Diencephalon (tissue), 2 donors: ENCODE results near the genes SPTLC2 and TTC8.

GRCh38 chr14:77616058-77617235 is at the start of gene SPTLC2:
Gene SPTLC2 (minus strand): TSS chr14:77616637.
- RAMPAGE, long total RNA, result no peak

DNA sequence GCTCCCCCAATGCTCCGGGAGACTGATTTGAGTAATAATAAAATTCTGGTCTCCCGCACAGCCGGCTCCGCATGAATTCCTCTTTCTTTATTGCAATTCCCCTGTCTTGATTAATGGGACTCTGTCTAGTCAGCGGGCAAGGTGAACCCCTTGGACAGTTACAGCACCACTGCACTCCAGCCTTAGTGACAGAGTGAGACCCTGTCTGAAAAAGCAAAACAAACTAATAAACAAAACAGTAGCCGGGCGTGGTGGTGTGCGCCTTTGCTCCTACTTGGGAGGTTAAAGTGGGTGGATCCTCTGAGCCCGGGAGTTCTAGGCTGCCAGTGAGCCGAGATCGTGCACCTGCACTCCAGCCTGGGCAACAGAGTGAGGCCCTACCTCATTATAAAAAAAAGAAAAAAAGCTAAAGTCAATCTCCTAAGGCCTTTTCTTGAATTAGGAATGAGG is 24.7 kb upstream of the SPTLC2 start:
- RAMPAGE, long total RNA, result no peak

- RAMPAGE, long total RNA, result no peak
These were observed 312.6 kb downstream of the CEP128 start for GRCh38 chr14:80628921-80629289.

GRCh38 chr14:81179531-81180114 is 41.1 kb downstream of the GTF2A1 start:
- RAMPAGE, long total RNA, result no peak

- RAMPAGE, long total RNA, result no peak
These were observed 25.5 kb upstream of the GTF2A1 start for GRCh38 chr14:81246329-81246631.

GRCh38 chr14:81398108-81398567 is 2.0 kb downstream of the STON2 start:
- RAMPAGE, long total RNA, result no peak

GRCh38 chr14:82642249-82642922 is 1108.7 kb upstream of the SEL1L start:
- RAMPAGE, long total RNA, result no peak

- RAMPAGE, long total RNA, result no peak
These were observed 1973.4 kb upstream of the FLRT2 start for GRCh38 chr14:83556583-83556828.

- RAMPAGE, long total RNA, result no peak
These were observed 1541.7 kb upstream of the FLRT2 start for GRCh38 chr14:83988301-83988634.

DNA sequence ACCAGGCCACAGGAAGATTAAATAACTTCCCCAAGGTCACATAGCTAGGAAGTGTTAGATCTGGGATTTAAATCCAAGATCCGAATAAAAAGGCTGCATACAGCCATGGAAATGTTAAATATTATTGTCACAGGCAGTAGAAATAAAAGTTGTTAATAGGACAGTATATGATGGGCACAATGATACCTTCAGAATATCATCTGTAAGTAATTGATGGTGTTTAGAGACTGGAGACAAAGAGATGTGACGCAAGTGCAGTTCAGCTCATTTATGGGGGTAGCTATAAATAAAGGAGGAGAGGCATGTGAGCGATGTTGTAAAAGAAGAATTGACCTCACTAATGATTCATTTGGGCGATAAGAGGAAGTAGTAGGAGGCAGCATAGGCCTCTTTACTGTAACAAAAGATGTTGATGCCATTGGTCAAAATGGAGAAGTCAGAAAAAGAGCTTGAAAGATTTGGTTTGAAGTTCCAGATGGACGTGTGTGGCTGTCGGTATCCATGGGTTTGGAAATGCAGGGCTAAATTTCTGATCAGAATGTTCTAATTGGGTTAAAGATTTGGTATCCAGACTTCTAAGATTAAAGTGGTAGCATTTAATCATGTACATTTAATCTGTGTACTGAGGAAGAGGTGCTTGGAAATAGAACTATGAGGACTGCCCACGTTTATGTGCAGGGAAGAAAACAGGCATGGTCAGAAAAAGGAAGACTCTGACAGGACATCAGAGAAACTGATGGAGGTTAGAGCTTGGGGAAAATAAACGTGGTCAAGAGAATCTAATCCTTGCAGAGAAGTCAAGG is 70.1 kb downstream of the FLRT2 start:
- RAMPAGE, long total RNA, result no peak

- RAMPAGE, long total RNA, result no peak
These were observed 550.3 kb downstream of the FLRT2 start for GRCh38 chr14:86080098-86080753.

- RAMPAGE, long total RNA, result no peak
These were observed 151.2 kb downstream of the GALC start for GRCh38 chr14:87841814-87842180.

DNA sequence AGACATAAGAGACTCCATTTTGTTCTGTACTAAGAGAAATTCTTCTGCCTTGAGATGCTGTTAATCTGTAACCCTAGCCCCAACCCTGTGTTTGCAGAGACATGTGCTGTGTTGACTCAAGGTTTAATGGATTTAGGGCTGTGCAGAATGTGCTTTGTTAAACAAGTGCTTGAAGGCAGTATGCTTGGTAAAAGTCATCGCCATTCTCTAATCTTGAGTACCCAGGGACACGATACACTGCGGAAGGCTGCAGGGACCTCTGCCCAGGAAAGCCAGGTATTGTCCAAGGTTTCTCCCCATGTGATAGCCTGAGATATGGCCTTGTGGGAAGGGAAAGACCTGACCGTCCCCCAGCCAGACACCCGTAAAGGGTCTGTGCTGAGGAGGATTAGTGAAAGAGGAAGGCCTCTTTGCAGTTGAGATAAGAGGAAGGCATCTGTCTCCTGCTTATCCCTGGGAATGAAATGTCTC is 19.5 kb downstream of the GPR65 start:
- RAMPAGE, long total RNA, result no peak

GRCh38 chr14:88323330-88324465 is 629 bp upstream of the KCNK10 start:
- RAMPAGE, long total RNA, result no peak

DNA sequence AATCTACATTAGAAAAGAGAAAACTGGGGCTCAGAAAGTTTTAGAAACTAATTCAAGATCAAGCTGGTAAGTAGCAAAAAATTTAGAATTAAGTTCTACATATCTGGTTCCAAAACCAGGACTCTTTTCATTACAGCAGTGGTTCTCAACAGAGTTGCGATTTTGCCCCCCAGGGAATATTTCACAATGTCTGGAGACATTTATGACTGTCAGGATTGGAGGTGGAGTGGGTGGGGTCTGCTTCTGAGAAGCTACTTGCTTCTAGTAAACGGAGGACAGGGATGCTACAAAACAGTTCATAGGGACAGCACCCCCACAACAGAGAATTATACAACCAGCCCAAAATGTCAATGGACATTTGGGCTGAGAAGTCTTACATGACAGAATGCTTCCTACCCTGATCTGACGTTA is 818 bp upstream of the SPATA7 start:
- RAMPAGE, long total RNA, result no peak

DNA sequence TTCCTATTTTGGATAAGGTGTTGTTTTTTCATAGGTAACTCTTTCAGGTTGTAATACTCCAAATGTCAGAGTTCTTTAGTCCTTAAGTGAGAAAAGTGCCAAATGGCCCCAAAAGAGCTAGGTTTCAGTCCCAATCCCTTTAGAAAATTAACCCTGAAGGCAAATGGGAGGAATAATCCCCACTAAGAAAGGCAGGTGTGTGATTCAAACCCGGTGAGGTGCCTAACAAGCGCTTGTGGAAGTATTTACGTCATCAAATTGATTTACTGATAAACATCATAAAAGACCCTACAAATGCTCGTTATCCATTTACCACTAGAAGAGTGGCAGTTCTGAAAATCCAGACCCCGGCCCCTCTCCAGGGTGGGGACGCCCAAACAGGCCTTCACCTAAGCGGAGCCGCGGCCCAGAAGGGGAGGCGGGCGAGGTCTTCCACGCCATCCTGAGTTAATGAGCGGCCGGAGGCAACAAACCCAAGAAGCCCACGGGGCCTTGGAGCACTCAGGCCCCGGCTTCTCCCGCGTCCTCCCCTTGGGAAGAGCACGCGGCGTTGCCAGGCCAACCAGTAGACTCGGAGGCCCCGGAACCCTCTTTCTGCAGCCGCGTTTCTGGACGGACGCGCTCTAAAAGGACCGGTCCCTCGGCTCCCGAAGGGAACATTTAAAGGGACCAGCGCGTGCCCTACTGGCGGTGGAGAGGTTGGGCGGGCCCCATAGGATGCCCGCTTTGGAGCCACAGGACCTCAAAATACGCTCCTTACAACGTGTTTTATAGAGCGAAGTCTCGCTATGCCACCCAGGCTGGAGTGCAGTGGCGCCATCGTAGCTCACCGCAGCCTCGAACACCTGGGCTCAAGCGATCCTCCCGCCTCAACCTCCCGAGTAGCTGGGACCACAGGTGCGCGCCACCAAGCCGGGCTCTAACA is 3.6 kb downstream of the PTPN21 start:
- RAMPAGE, long total RNA, result no peak

- RAMPAGE, long total RNA, result start-site peak on the plus strand at chr14:88824623-88824701, 243 and 294 reads in 2 replicates
These were observed at the start of gene TTC8 for GRCh38 chr14:88824462-88825505. Gene TTC8 (plus strand): TSS chr14:88824651.

DNA sequence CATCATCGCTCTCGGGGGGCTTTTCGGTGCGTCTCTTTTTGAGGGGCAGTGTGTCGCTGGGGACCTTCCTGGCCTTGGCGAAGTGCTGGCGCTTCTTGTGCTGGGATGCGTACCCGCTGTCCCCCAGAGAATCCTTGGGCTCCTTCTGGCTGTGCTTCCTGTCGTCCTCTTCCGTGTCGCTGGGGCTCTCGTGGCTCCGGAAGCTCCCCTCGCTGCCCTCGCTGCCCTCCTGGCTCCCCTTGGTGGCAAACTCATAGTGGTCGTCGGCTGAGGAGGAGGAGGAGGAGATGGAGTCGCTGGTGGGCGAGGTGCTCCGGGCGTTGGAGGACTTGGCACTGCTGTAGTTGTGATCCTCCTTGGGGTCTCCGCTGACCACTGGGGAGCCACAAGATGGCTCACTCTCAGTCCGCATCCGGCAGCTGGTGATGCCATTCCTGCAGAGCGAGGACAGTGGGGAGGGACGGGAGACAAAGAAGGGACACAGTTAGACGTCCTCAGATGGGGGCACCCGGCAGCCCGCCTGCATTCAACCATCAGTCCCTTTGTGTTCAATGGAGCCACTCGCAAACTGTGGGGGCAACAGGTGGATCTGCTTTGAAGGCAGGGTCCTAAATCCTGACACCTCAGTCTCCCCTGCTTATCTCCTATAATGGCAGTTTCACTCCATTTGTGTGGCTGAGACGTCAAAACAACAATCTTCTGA is 254.3 kb downstream of the FOXN3 start:
- RAMPAGE, long total RNA, result no peak

GRCh38 chr14:89214041-89214855 is 202.8 kb downstream of the FOXN3 start:
- RAMPAGE, long total RNA, result no peak

- RAMPAGE, long total RNA, result no peak
These were observed 122.9 kb downstream of the FOXN3 start for GRCh38 chr14:89294019-89294725.